AG09309 (cell line): ENCODE measurements around a stretch of chr11.

GRCh38 chr11:73317915-73318425 is 9.9 kb downstream of the ARHGEF17 start:
- RRBS: no CpG with 5 or more reads among the region's 8 CpGs

DNA sequence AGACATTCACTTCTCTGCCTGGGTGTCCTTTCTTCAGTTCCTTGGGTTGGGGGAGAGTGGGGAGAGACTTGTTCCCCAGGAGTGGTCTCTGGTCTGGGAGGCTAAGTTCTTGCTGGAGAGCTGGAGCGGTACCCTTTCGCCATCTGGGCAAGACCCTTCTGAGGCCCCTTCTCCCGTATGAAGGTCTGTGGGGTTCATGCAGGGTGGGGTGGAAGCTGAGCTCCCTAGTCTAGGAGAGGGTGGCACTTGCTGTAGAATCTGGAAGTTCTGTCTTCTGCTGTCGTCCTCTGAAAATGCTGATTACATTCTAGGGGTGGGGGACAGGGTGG is 1.8 kb downstream of the RELT start:
- RRBS: no CpG with 5 or more reads among the region's 4 CpGs

DNA sequence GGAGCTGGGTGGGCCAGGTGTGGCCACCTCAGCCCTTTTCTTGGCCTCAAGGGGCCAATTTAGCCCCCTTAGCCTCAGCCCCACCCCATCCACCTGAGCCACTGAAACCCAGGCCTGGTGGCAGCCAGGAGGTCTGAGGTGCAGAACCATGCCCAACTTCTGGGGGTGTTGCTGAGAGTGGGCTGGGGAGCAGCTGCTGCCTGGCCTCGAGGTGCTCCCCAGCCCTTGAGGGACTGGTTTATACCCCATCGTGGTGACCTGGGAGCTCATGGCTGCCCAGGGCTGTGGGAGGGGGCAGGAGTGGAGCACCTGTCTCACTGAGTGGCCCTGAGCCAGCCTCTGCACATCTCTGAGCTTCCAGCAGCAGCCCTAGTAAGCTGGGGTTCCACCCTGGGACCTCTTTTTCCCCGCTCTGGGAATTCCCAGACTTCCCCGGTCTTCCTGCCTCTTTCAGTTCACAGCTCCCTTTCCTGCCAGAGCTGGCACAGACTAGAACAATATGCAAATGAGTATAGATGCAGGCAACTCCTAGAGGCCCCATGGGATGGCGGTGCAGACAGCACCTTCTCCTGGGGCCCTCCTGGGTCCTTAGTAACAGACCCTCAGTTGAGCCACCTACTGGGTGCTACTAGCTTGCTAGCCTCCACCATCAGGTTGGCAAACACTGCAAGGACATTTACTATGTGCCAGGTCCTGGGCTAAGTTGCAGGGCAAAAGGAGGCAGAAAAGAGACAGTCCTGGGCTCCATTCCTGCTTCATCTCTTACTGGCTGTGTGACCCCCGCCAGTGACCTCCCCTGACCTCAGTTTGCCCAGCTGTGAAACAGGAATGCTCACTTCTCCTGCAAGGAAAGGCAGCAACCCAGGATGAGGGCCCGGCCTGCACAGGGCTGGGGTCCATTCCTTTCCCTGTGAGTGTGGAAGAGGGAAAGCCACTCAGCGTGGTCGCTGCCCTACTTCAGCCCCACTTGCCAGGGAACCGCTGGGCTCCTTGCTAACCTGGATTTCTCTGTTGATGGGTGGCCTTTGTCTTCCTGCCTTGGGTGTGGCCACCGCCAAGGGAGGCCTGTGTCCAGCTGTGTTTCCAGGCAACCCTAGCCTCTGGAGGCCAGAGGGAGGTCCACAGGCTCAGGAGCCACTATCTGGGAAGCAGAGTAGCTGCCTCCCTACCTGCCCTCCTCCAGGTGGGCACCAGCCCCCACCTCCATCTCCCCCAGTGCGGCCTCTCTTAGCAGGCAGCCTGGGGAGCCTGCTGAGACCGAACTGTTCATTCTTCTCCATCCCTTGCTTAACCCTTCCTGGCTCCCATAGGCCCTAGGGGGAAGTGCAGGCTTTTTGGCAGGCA is 7.2 kb downstream of the RELT start:
- RRBS: no CpG with 5 or more reads among the region's 13 CpGs

DNA sequence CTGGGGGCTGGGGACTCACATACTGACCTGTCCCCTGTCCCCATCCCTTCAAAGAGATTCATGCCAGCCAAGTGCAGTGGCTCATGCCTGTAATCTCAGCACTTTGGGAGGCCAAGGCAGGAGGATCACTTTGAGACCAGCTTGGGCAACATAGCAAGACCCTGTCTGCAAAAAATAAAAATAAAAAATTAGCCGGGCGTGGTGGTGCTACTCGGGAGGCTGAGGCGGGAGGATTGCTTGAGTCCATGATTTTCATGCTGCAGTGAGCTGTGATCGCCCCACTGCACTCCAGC is 15.2 kb downstream of the RELT start:
- RRBS: no CpG with 5 or more reads among the region's 5 CpGs

GRCh38 chr11:73405872-73406976 is 30.0 kb downstream of the RELT start:
- RRBS: no CpG with 5 or more reads among the region's 10 CpGs

- RRBS: no CpG with 5 or more reads among the region's 2 CpGs
Observed at GRCh38 chr11:73464488-73464812, 88.3 kb downstream of the RELT start.

GRCh38 chr11:73784277-73784707 is 3.4 kb upstream of the MRPL48 start:
- RRBS: no CpG with 5 or more reads among the region's 4 CpGs

- RRBS: no CpG with 5 or more reads among the region's 1 CpG
Observed at GRCh38 chr11:74004673-74005013, 4.2 kb downstream of the UCP3 start.

- RRBS: no CpG with 5 or more reads among the region's 4 CpGs
Observed at GRCh38 chr11:74007940-74008334, 948 bp downstream of the UCP3 start.

GRCh38 chr11:74026133-74026332 is 17.1 kb upstream of the UCP3 start:
- RRBS: no CpG with 5 or more reads among the region's 4 CpGs

DNA sequence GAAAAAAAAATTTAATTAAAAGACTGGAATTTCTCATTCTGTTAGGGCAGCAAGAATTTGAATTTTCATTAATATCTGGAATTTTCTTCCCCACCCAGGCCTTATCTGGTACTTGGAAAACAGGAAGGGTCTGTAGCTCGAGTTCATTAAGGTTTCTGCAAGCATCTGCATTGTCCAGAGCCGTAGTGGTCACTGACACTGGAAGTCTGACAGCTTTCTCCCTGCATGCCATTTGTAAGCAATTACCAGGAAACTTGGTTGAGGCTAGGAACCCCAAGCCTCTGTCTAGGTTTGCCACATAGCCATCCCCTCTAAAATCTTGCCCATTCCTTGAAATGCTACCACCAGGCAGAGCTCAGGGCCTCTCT is 5.4 kb upstream of the PGM2L1 start:
- RRBS: no CpG with 5 or more reads among the region's 2 CpGs

DNA sequence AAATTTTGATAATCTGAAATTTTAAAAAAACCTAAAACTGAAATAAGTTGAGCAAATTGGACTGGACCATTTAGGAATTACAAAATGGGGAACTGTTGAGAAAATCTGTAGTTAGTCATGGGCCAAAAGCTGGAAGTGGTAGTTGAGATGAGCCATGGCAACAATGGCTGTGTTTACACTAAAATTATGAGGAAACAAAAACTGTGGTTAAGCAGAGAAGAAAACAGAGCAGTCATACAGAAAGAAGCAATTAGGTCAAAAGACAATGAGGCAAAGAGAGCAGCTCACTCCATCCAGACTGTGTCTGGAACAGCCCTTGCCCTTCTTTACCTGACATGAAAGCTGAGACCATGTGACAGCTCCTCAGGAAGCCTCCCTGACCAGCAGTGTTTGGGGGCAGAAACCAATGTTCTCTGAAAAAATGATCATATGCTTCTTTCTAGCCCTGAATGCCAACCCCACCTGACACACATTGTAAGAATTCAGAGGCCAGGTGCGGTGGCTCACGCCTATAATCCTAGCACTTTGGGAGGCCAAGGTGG is 11.2 kb upstream of the POLD3 start:
- RRBS: no CpG with 5 or more reads among the region's 2 CpGs

- RRBS: no CpG with 5 or more reads among the region's 2 CpGs
Observed at GRCh38 chr11:74625175-74625741, 32.9 kb downstream of the POLD3 start.

GRCh38 chr11:74672760-74673950 is 58.1 kb downstream of the CHRDL2 start:
- RRBS: no CpG with 5 or more reads among the region's 15 CpGs

DNA sequence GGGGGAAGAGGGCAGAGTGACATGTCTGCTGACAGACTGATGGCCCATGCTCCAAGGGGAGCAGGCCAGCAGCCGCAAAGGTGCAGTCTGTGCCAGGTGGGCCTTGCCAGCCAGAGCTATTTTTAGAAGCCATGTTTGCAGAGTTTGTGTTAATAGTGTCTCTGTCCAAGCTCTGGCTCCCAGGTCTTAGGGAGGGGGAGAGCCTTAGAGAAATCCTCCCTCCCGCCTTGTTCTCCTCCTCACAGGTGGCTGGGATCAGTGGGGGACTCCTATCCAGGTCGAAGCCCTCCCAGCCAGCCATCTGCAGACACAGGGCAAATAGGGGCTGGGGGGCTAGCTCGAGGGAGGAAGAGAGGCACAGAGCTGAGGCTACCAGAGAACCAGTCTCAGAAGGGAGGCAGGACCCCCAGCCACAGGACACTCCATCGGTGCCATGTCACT is 49.4 kb downstream of the CHRDL2 start:
- RRBS: no CpG with 5 or more reads among the region's 5 CpGs

DNA sequence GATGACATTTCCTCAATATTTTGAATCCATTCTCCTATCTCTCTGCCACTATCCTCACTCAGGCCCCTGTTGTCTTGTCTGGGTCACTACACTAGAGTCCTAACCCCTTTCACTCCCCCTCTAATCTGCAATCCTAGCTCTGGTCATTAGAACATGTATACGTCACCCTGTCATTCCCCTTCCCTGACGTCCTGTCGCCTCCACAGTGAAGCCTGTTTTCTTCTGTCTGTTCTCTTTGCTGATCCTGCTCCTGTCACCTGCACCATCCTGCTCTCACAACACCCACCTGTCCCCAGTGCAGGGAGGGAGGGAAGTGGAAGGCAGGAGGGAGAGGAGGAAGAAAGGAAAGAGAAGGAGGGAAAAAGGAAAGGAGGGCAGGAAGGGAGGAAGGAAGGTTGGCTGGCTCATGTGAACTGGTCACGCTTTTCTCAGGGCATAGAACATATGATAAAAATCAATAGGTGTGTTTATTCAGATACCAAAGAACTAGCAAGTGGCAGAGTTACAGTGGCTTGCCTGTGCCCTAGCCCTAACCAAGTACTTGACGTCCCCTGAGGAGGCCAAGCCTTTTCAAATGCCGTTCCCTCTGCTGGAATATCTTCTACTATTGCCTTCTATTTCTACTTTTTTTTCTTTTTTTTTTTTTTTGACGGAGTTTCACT is 33.7 kb downstream of the CHRDL2 start:
- RRBS: no CpG with 5 or more reads among the region's 7 CpGs

DNA sequence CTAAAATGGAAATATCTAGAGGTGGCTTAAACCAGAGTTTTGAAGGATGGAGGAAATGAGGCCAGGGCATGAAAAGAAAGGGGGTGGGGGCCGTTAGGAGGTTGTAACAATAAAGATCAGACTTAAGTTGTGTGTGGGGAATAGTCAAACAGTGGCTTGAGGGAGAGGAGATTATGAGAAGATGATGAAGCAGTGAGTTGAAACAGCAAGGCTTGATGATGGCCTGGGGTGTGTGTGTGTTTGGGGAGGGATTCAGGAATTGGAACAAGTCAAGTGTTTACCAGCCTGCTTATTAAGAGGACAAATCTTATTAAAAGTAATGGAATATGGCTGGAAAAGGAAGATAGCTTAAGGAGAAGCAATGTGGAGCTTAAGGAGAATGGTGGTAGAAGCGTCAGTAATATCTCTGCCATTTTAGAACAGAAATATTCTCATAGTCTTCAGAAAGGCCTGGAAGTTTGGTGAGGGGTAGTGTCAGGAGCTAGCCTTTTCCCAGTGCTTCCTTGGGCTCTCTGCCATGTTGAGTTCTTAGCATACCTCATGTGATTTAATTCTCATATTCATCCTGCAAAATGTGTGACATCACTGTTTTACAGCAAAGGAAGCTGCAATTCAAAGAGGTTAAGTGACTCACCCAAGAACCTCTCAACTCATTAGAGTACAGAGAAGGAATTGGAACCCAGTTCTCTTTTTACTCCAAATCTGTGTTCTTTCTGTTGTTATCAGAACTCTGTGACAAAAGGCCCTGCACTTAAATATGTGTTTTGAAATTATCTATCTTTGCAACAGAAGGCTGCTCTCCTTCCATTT is 71.9 kb downstream of the RNF169 start:
- RRBS: no CpG with 5 or more reads among the region's 2 CpGs

GRCh38 chr11:74842876-74843188 is 94.2 kb downstream of the RNF169 start:
- RRBS: no CpG with 5 or more reads among the region's 5 CpGs

GRCh38 chr11:74859877-74860577 is 88.9 kb downstream of the XRRA1 start:
- RRBS: no CpG with 5 or more reads among the region's 5 CpGs